ENCODE measurements around the gene ZCCHC2.

- PRO-cap, 4 experiments = no peak in any of the 4 experiments
- RAMPAGE, long total RNA, 2 experiments = no peak in any of the 2 experiments
- RRBS = 96% methylated on average over 8 of the region's 24 CpGs
Measured at GRCh38 chr18:58328870-58329519, 285.0 kb downstream of the NEDD4L start.

- PRO-cap, 4 experiments = no peak in any of the 4 experiments
- RAMPAGE, long total RNA, 2 experiments = start-site peak on the plus strand in 1 of 2 experiments, at chr18:58340444-58341042 at its widest, 7 reads per replicate
- RRBS = no CpG with 5 or more reads among the region's 7 CpGs
Measured at GRCh38 chr18:58340529-58341148, 288.3 kb downstream of the ALPK2 start.

GRCh38 chr18:58451584-58451937 lies 177.3 kb downstream of the ALPK2 start:
- PRO-cap, 4 experiments = no peak in any of the 4 experiments
- RAMPAGE, long total RNA, 2 experiments = no peak in any of the 2 experiments
- RRBS = no CpG with 5 or more reads among the region's 7 CpGs

DNA sequence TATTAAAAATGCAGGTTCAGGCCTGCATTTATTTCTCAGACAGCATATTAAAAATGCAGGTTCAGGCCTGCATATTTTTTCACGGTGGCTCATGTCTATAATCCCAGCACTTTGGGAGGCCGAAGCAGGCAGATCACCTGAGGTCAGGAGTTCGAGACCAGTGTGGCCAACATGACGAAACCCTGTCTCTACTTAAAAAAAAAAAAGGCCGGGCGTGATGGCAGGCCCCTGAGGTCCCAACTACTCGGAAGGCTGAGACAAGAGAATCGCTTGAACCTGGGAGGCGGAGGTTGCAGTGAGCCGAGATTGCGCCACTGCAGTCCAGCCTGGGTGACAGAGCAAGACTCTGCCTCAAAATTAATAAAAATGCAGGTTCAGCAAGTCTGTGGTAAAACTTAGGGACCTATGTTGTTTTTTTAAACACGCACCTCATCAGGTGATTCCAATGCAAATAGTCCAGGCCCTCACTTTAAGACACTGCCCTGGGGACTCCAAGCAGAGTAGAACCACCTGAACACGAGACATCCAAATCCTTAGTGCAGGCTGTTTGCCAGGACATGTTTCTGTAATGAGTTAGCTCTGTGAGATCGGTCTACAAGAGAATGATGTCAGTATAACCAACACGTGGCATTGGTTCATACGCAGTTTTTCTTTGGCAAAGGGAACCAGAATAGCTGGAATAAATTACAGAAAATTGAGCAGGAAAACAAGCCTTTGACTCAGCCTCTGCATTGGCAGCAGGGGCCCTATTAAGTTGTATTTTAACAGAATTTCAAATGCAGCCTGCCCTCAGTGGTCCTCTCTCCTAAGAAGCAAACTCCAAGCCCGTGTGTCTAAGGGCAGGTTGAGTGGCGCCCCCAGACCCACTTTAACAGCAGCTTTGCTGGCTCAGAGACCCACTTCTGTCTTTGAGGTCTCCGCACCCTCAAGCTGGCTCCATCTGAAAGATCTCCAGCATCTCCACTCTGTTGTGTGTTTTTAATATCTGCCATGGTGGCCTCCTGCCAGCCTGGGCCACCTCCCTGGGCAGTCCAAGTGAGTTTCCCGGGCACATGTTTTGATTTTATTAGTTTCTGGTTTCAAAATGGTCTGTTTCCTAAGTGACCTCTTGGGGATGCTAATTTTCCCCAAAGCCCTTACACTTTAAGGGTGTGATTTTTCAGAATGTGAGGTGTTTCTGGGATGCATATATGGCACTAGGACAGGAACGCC lies 61.5 kb downstream of the ALPK2 start:
- PRO-cap, 4 experiments = no peak in any of the 4 experiments
- RAMPAGE, long total RNA, 2 experiments = no peak in any of the 2 experiments
- RRBS = no CpG with 5 or more reads among the region's 21 CpGs

DNA sequence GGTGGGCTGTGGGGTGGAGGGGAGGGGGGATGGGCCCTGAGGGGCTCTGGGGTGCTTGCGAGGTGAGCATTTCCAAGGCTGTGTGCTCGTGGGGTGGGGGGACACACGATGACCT lies 250 bp upstream of the ZNF532 start:
- PRO-cap, 4 experiments = no peak in any of the 4 experiments
- RAMPAGE, long total RNA, 2 experiments = no peak in any of the 2 experiments
- RRBS = no CpG with 5 or more reads among the region's 3 CpGs

DNA sequence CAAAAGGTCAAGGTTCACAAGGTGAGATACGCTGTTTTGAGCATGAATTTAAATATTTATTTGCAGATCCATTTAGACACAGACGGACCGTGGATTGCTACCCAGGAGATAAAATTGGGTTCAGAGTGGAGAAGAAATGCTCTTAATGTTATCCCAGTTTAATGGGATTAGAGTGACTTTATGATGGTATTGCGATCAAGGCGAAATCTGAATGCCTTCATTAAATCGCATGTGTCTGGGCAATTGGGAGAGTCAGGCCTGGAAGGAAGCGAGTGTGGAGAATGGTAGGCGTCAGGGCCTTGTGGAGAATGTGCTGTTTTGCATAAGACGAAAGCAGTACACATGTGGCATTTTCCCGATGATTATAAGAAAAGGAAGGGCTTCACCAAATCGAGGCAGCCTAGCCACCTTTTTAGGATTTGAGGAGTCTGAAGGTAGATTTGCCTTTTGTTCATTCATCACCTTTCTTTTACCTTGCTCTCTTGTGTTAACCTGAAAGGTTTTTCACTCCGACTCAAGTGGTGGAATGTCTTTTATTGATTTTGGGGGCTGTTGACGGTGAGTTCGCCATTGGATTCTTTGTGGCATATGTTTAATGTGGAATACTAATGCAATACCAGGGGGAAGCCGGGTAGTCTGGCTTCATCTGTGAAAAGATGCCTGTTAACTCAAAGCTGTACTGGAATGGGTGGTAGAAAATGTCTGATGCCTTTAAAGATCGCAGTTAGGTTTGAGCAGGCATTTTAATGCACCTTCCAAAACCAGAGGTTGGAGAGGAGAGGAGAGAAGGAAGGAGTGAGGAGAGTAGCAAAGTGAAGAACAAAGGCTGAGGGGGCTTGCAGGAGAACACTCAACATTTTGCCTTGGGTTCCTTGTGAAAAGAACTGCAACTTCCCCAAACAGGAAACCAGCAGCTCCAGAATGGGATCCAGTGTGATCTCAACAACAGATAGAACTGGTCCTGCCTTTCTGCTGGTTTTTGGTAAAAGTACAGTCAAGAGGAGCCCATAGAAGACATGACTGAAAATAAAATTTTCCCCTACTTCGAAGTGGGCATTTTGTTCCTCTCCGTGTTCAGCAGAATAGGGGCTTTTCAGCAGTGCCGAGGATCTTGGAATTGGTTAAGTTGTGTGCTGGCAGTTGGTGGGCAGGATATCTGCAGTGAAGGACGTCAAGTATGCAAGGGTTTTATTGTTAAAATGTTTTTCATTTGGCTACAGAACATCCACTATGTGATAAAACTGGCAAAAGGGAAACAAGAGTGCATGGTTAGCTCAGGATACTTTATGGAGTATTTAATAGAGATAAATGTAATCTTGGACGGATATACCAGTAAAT lies 1.4 kb downstream of the ZNF532 start:
- PRO-cap, 4 experiments = peak in 1 of 4 experiments; most common plus-strand start position 822 of the sequence (in 1); most common minus-strand start position 957 of the sequence (in 1)
- RAMPAGE, long total RNA, 2 experiments = start-site peak on the plus strand in 1 of 2 experiments, centred at position 732 of the sequence, 5 reads per replicate
- RRBS = no CpG with 5 or more reads among the region's 21 CpGs

DNA sequence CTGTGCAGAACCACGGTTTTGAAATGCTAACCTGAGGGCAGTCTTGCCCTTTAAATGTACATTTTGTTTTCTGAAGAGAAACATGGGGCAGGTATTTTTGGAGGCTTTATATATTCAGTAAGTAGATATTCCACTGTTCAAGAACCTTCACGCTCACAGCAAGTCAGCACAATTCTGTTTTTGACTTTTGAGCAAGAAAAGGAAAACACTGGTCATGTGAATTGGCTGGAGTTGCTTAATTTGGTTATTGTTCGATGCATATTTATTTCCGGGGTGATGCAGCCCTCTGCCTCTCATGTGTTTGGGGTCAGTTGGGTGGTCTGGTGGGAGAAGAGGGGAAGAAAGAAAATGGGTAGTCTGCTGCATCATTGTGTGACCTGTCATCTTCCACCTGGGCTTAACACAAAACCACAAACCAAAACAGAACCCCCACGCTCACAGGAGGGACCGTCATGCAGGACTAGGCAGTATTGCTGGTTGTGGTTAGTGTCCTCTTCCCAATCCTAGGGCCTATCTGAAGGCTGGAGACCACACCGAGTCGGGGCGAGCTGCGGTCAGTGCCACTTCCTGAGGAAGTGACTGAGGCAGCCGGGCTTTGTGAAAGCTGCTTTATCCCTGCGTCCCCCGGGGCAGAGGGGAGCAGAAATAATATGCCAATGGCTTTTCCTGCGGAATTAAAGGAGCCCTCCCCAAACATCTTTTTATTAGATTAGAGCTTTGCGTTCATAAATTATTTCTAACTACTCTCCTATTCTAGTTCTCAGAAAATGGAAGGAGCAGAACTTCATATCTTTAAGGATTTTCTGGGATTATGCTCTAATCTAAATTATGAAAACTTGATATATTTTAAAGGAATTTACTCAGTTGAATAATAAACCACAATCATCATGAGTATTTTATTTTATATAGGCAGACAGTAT lies 22.8 kb downstream of the ZNF532 start:
- PRO-cap, 4 experiments = peak in 2 of 4 experiments; most common plus-strand start position 531 of the sequence (in 2); most common minus-strand start position 516 of the sequence (in 2)
- RAMPAGE, long total RNA, 2 experiments = no peak in any of the 2 experiments
- RRBS = no CpG with 5 or more reads among the region's 15 CpGs

DNA sequence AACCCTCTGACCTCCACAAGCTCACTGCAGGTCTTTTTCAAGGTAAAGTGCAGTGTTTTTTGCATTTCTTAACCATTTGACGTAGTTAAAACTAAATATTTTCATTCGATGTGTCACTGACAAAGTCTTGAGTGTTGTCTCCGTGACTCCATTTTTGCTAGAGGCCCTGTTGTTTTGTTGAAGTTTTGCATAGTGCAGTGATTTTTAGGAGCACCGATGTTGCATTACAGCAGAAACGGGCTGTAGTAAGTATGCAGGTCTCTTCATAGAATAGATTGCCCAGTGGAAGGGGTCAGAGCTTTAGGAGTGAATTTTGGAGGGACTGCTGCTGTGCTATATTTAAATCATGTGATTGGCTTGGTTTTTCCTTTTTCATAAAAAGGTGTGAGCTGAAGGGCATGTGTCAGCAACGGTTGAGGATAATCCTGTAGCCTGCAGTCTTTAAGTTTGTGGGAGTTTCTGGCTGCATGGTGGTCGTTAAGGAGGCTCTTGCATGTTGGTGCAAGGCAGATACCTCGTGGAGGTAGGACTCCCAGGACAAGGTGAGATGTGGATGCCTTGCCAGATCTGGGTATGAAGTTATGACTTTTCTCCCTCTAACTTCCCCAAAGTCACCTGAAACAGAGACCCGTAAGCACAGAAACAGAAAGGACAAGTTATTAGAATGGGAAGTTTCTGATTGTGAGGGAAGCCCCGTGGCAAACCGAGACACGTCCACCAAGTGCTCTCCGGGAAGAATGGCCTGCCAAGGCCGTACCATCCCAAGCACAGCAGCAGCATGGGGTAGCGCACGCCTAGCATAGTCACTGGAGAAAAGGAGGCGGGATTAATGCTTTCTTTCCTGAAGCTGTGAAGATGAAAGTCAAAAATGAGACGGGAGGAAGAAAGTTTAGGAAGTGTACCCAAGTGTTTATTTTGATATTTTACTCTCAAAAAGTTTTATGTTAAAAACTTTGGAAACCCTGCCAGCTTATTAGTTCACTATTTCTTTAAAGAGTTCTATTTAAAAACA lies 110.4 kb downstream of the ZNF532 start:
- PRO-cap, 4 experiments = peak in 2 of 4 experiments; most common minus-strand start position 808 of the sequence (in 2)
- RAMPAGE, long total RNA, 2 experiments = no peak in any of the 2 experiments
- RRBS = no CpG with 5 or more reads among the region's 18 CpGs

- PRO-cap, 4 experiments = no peak in any of the 4 experiments
- RAMPAGE, long total RNA, 2 experiments = no peak in any of the 2 experiments
- RRBS = no CpG with 5 or more reads among the region's 37 CpGs
Measured at GRCh38 chr18:59265297-59266010, 7.8 kb downstream of the RAX start.

GRCh38 chr18:59345784-59346295 lies 13.2 kb downstream of the LMAN1 start:
- PRO-cap, 4 experiments = no peak in any of the 4 experiments
- RAMPAGE, long total RNA, 2 experiments = no peak in any of the 2 experiments
- RRBS = no CpG with 5 or more reads among the region's 10 CpGs

GRCh38 chr18:59469400-59469889 lies 110.4 kb upstream of the LMAN1 start:
- PRO-cap, 4 experiments = no peak in any of the 4 experiments
- RAMPAGE, long total RNA, 2 experiments = no peak in any of the 2 experiments
- RRBS = no CpG with 5 or more reads among the region's 13 CpGs

GRCh38 chr18:59881652-59882846 lies 17.7 kb upstream of the PMAIP1 start:
- PRO-cap, 4 experiments = peak in 1 of 4 experiments; most common plus-strand start chr18:59881921 (in 1)
- RAMPAGE, long total RNA, 2 experiments = no peak in any of the 2 experiments
- RRBS = no CpG with 5 or more reads among the region's 11 CpGs

- PRO-cap, 4 experiments = peak in 2 of 4 experiments; most common plus-strand start chr18:59900983 (in 1); most common minus-strand start chr18:59901073 (in 2)
- RAMPAGE, long total RNA, 2 experiments = no peak in any of the 2 experiments
- RRBS = no CpG with 5 or more reads among the region's 10 CpGs
Measured at GRCh38 chr18:59900833-59901319, 1.1 kb downstream of the PMAIP1 start.

DNA sequence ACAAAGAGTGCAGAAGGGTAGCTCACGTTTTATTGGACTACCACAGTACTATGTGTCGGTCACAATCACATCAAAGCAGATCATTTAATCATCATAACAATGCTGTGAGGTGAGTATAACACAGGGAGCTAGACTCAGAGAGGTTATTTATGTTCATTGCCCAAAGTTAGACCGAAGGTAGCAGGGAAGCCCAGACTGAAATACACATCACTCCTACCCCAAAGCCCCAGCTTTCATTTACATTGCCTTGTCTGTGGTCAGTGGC lies 160.7 kb downstream of the CDH20 start:
- PRO-cap, 4 experiments = peak in 3 of 4 experiments; most common minus-strand start position 200 of the sequence (in 3)
- RAMPAGE, long total RNA, 2 experiments = no peak in any of the 2 experiments
- RRBS = no CpG with 5 or more reads among the region's 3 CpGs

GRCh38 chr18:61734495-61734960 lies 158.3 kb downstream of the RNF152 start:
- PRO-cap, 4 experiments = no peak in any of the 4 experiments
- RAMPAGE, long total RNA, 2 experiments = no peak in any of the 2 experiments
- RRBS = no CpG with 5 or more reads among the region's 3 CpGs

DNA sequence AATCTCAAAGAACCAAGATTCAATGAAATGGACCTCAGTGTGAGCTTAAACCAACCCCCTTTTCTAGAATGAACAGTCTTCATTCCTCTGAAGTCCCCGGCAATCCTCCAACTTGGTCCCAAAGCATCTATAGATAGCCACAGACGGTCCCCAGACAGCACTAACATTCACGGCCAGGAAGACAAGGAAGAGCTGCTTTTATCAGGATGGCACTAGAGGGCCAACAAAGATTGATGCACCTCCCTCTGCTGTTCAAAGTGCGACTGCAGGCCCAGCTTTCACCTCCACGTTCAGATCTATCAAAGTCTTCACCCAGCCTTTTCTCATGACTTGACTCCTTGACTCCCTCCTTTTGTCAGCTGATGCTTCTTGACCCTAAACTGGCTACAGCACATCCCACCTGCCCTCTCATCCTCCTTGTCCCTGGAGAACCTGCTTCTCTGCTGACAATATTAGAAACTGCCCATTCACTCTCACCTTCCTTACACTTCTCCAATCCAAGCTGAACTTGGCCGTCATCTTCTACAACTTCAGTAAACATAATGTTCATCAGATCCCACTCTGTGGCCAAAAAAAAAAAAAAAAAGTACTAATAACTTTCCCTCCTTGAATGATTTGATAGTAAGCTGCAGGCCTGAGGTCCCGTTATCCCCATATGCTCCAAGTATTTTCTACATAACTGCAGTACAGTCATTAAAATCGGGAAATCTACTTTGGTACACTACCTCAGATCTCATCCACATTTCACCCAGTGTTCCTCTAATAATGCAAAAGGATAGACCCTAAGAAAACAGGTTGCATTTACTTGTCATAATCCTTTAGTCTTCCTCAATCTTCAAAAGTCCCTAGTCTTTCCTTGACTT lies 54.1 kb downstream of the RNF152 start:
- PRO-cap, 4 experiments = no peak in any of the 4 experiments
- RAMPAGE, long total RNA, 2 experiments = no peak in any of the 2 experiments
- RRBS = no CpG with 5 or more reads among the region's 8 CpGs

GRCh38 chr18:62420048-62420484 lies 95.0 kb downstream of the TNFRSF11A start:
- PRO-cap, 4 experiments = no peak in any of the 4 experiments
- RAMPAGE, long total RNA, 2 experiments = no peak in any of the 2 experiments
- RRBS = no CpG with 5 or more reads among the region's 2 CpGs

GRCh38 chr18:62425413-62426217 lies 97.2 kb upstream of the ZCCHC2 start:
- PRO-cap, 4 experiments = peak in 3 of 4 experiments; most common minus-strand start chr18:62425731 (in 3)
- RAMPAGE, long total RNA, 2 experiments = no peak in any of the 2 experiments
- RRBS = no CpG with 5 or more reads among the region's 14 CpGs

DNA sequence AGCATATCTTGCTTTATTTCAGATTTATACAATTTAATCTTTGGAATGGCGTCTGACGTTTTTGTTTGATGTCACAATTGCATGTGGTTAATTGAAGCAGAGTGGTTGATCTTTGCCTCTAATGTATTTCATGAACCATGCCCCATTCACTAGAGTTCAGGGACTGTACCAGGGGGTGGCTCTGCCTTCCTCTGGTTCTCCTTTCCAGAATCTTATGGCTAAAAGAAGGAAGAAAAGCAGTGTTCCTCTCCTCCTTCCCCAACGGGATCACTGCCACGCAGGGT lies 24.0 kb upstream of the ZCCHC2 start:
- PRO-cap, 4 experiments = no peak in any of the 4 experiments
- RAMPAGE, long total RNA, 2 experiments = no peak in any of the 2 experiments
- RRBS = no CpG with 5 or more reads among the region's 4 CpGs

GRCh38 chr18:62522899-62523541 lies at the start of gene ZCCHC2:
TSS of gene ZCCHC2 (plus strand) at chr18:62523025.
- PRO-cap, 4 experiments = peak in 4 of 4 experiments; most common plus-strand start chr18:62523052 (in 4); most common minus-strand start chr18:62523112 (in 1)
- RAMPAGE, long total RNA, 2 experiments = start-site peak on the plus strand in 1 of 2 experiments, at chr18:62522970-62523075 at its widest, 11 reads per replicate
- RRBS = 1% methylated on average over 34 of the region's 94 CpGs